ENCODE data around the gene DUSP6.

- RAMPAGE, long total RNA, result no peak
- RRBS, result no CpG with 5 or more reads among the region's 1 CpG
These were observed 463.8 kb downstream of the TMTC2 start for GRCh38 chr12:83150531-83150932.

GRCh38 chr12:85279259-85279630 is 775 bp upstream of the ALX1 start:
- RAMPAGE, long total RNA, result no peak
- RRBS, result no CpG with 5 or more reads among the region's 20 CpGs

DNA sequence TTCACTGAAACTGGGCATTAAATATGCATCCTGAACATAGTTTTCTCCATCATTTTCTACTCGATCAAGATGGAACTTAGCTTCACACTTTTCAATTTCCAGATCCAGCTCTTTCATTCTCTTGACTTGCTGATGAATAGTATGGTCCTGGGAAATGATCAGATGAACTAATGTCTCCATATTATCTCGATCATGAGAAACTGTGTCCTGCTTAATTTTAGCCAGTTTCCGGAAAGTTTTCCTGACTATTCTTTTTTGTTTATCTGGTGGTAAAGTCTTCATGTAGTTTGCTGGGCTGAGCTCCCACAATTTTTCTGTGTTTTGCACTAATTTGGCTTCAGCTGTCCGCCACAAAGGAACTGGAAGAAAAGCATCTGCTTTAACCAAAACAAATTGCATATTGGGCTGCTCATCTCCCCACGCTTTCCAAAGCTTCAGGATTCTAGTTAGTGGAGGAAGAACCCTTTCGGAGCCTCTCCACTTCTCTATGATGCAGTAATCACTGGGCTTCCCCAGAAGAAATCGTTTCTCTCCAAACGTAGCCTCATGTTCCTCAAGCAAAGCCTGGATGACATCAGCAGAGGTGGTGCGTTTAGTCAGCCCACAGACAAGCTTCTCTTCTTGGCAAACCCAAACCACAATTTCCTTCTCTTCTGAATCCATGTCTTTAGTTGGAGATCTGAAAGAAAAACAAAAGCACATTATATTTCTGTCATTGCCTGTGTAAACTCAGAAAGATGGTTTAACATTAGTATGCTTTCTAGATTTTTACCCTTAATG is 30.7 kb downstream of the RASSF9 start:
- RAMPAGE, long total RNA, result no peak
- RRBS, result no CpG with 5 or more reads among the region's 9 CpGs

GRCh38 chr12:86134386-86135078 is 121.7 kb downstream of the MGAT4C start:
- RAMPAGE, long total RNA, result no peak
- RRBS, result no CpG with 5 or more reads among the region's 4 CpGs

DNA sequence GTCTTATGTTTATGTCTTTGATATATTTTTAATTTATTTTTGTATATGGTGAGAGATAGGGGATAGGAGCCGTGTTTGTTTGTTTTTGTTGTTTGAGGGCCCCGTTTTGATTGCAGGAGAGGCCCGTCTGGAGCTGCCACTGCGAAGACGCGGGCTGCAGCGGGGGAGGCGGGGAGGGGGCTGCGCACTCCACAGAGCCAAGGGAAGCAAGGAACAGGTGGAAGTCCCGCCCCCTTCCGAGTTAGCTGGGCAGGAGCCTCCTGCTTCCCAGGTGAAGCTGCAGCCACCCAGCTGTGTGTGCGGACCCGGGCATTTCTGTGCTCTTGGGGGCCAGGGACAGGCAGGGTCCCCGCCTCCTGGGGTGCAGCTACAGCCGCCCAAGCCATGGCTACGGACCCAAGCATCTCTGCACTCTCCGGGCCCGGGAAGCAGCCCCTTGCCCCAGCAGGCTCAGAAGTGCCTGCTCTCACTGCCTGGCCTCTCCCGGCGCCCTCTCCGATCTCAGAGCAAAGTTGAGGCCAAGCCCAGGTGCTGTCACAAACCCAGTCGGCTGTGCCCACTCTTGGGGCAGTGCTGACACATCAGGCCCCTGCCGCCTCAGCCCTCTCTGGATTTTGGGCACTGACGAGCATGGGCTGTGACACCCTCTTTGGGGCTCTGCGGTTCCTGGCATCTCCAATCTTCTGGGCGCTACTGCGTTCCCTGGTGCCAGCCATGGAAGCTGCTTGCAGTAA is 8.3 kb upstream of the MGAT4C start:
- RAMPAGE, long total RNA, result no peak
- RRBS, result 40% methylated on average over 3 of the region's 27 CpGs

DNA sequence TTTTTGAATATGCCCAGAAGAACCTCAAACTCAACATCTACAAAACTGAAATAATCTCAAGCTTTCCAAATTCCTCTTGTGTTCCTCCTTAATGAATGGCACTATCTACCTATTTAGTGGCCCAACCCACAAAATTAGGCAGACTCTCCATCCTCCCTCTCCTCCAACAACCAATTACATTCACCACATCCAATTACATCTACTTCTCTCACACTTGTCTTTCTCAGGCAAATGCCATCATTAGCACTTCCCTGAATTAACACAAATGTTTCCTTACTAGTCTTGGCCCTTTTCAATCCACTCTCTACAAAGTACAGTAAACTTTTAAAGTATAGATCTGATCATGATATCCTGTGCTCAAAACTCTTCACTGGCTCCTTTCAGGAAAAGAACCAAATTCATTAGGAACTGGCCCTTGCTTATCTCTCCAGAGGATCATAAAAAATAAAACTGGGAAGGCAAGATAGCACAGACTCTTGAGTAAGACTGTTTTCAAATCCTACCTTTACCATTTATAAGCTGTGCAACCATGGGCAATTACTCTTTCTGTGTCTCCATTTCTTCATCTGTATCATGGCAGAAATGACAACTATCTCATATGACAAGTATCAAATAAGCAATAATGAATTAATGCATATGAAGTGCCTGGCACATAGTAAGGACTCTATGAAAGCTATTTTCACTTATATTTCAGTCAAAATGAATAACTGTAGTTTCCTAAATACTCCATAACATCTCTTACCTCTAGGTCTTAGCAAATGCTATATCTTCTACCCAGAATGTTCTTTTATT is 7.6 kb downstream of the CEP290 start:
- RAMPAGE, long total RNA, result no peak

DNA sequence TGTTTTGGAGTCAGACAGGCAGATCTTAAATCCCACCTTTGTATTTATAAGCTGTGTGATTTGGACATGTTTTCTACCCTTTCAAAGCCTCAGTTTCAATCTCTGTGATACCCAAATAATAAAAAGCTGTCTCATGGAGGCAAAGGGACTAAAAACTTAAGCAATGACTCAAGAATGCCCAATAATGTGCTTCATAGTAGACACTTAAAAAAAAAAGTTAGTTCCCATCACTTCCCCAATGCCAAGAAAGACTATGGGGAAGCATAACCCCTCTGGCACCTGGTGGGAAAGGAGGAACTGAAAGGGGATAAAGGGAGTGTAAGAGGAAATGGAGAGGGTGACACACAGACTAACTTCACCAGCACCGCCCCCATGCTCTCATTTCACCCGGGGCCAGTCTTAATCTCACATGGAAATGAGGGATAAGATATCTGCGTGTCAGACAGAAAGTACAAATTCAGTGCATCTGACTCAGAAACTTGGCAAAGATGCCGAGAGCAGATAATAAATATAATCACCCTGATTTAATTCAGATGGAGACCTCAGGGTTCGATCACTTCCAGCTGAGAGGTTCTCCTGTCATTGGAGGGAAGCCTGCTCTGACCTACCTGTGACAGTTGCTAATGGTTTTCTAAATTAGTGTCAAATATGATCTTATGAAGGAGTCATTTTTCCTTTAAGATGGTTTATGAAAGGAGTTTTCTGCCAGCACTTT is 191.7 kb downstream of the DUSP6 start:
- RAMPAGE, long total RNA, result no peak
- RRBS, result no CpG with 5 or more reads among the region's 5 CpGs

- RAMPAGE, long total RNA, result no peak
- RRBS, result no CpG with 5 or more reads among the region's 4 CpGs
These were observed 159.8 kb downstream of the DUSP6 start for GRCh38 chr12:89192447-89192957.

- RAMPAGE, long total RNA, result no peak
- RRBS, result no CpG with 5 or more reads among the region's 10 CpGs
These were observed 23.9 kb downstream of the DUSP6 start for GRCh38 chr12:89328189-89329084.

DNA sequence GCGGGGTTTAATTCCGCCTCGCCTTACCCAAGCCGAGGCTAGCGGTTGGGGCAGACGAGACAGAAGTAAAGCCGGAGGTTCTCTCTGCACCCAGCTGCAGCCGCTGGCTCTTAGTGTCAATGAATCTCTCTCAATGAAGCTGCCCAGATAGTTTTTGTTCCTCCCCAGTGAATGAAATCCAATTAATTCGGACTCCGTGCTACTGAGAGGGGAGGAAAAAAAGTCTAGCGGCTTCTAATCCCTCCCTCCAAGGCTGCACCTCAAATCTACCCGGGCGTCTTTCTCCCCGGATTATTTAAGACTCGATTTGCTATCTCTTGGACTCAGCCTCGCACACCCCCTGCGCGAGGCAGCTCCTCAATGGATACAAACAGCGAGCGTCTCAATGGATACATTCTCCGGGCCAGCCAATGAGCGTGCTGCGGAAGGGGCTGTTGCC is at the start of gene DUSP6:
Gene DUSP6, minus strand, starts transcription at position 366 of the 439 bp plus-strand sequence.
- RAMPAGE, long total RNA, result start-site peak on the minus strand centred at position 365 of the sequence, 7 bp wide, 33 and 5 reads in 2 replicates
- RRBS, result under 1% methylated on average over 7 of the region's 23 CpGs

GRCh38 chr12:89384723-89385231 is 32.5 kb upstream of the DUSP6 start:
- RAMPAGE, long total RNA, result no peak
- RRBS, result no CpG with 5 or more reads among the region's 3 CpGs

GRCh38 chr12:89528170-89528917 is 2.5 kb upstream of the POC1B start:
- RAMPAGE, long total RNA, result no peak
- RRBS, result no CpG with 5 or more reads among the region's 7 CpGs

DNA sequence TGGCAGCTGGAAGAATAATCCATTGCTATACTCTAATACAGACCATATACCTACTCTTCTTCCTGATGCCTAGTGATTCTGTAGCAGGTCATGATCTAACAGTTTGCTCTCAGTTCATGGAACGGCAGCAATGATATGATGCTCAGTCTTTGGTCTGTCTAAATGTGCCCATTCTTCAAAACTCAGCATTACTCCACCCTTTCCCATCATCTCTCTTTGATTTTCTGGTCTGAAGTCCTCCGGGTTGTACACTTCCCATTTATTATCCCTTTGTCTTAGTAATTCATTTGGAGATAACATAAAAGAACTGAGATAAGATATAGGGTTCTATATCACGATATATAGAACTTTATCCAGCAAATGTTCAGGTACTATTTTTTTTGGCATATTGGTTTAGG is 7.6 kb downstream of the ATP2B1 start:
- RAMPAGE, long total RNA, result no peak
- RRBS, result no CpG with 5 or more reads among the region's 3 CpGs

DNA sequence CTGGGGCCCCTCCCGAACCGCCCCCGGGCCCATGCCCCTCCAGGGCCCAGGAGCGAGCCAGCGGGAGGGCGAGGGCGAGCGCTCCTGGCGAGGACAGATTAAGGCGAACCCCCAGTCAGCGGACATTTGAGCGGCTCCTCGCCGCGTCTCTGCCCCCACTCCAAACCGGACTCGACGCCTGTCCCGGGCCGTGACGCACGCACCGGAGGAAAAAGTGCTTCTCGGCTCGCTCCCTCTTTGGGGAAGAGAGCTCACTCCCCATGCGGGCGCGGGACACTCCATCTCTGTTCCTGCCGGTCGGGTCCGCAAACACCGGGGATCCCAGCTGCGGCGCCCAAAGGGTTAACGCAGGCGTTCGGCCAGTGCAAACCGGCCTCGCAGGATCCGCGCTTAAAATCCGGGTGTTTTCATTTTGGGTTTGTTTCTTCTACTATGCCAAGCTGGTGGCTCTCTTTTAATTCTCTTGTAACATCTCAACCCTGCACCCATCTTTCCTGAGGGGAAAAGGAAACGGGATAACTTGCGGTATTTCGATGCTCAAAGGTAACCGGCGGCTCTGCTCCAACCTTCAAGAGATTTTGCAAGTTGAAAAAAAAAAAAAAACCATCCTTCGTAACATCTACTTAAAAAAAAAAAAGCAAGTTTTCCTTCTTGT is 1.4 kb upstream of the ATP2B1 start:
- RAMPAGE, long total RNA, result no peak
- RRBS, result 1% methylated on average over 17 of the region's 48 CpGs

DNA sequence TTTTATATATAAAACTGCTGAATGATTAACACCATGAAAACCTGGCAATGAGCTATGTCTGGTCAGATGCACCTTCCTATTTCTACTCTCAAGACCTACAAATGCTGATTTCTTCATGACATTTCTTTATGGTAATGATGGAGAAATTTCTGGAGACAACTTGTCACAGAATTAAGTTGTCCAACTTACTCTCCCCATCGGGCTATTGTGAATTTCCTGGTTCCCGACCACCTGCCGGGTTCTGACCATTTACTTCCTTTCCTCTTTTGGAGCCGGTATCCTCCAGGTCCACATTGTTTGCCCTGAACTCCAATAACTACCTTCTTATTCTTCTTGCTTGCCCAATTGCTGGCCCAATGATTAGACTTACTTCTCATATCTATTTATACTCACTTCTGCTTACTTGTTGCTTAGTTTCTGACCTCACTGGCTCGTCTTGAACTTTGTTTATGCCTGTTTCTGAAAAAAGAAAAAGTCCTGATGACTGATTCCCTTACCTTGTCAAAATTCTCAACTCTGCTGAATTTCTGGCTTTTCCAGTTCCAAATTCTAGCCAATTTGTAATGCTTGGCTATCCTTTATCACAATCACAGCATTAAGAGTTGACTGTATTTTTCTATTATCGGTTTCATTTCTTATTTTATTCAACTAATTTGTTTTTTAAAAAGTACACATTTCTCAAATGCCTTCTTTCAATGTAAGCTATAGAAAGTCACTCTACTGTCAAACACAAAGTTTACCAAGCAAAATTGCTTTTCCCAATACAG is 13.0 kb upstream of the ATP2B1 start:
- RAMPAGE, long total RNA, result no peak
- RRBS, result no CpG with 5 or more reads among the region's 6 CpGs

- RAMPAGE, long total RNA, result no peak
- RRBS, result 91% methylated on average over 4 of the region's 27 CpGs
These were observed 210.8 kb upstream of the ATP2B1 start for GRCh38 chr12:89919403-89919972.

DNA sequence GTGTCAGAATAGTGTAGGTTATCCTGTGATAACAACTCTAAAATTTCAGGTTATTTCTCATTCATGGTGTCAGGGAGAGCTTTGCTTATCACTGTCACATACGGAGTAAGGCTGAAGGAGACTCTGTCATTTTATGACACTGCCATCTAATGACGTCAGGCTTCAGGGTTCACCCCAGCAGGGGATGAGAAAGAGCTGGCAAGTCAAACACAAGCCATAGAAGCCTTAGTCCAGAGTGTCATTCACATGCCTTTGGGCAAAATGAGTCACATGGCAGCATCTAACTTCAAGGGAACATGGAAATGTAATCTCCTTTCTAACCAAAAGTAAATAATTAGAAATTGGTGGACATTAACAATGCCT is 242.6 kb upstream of the ATP2B1 start:
- RAMPAGE, long total RNA, result no peak
- RRBS, result no CpG with 5 or more reads among the region's 2 CpGs

DNA sequence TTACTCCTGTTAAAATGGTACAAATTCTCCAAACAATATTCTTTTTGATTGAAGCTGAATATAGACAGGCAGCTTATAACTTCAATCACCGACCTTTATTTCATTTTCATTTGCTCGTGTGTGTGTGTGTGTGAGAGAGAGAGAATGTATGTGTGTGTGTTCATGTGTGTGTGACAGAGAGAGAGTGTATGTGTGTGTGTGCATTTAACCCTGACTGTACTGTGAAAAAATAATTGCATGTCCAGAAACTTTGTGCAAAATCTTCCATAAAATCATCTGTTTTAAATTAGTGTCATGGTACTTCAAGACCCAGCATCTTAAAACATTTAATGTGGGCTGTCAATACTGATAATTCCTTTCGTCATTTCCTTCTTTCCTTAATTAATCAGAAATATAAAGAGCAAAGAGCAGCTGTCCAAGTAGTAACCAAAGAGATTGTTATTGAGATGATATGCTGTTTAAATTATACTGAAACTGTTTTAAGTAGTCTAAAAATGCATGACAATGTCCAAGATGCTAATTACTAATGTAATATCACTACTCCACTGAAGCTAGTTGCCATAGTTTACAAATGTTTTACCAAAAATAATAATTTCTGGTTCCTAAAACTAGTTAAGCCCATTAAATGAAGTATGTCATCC is 1.5 kb downstream of the DCN start:
- RAMPAGE, long total RNA, result no peak
- RRBS, result no CpG with 5 or more reads among the region's 3 CpGs

DNA sequence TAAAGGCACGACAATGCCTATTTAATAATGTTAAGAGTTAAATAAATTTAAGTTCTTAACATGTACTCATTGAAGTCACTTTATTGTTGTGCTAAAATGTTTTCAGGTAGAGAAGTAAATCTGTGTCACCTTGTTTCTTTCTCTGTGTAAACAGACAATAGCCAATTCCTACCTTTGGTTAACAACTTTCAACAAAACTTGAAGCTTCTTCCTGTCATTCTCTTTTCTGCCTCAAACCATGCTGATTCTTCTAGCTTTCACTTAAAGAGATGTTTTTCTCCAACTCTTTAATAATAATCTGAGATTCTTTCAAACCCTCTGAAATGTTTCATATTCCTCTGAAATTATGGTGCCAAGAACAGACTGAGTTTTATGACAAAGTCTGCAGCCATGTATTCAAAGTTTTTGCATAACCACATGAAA is 59.0 kb upstream of the DCN start:
- RAMPAGE, long total RNA, result no peak
- RRBS, result no CpG with 5 or more reads among the region's 1 CpG

GRCh38 chr12:91870847-91871449 is 274.7 kb downstream of the BTG1 start:
- RAMPAGE, long total RNA, result no peak
- RRBS, result no CpG with 5 or more reads among the region's 6 CpGs

Data from epithelial cell of proximal tubule (primary cell).